H7 (cell line): Measurements from ENCODE around the genes TBC1D23, IMPG2 and PCNP.

DNA sequence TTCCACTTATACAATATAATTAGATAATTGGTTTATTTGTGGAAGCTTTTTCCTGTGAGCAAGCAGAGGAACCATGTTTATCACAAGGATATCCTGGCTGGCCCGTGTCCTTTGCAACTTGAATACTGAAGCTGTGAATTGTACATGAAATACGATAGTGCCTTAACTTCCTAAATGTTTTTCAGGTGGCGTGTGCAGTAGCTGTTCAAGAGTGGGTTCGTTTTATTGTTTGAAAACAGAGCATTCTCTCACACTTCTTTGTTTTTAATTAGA is 2.7 kb downstream of the ST3GAL6 start:
- RAMPAGE, long total RNA, result no peak

DNA sequence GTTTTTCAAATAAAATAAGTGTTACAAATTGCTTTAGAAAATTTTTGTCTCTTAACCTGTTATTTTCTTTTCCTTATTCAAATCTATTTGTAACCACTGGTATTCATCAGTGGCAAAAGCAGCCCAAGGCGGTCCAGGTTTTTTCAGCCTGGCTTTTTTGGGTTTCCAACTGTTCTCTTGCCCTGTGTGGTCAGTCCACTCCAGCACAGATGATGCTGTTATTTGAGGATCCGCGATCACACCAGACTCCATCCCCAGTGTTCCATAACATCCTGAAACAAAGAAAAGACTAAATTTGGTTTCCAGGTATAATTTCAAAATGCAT is 56.0 kb downstream of the ST3GAL6 start:
- RAMPAGE, long total RNA, result no peak

- RAMPAGE, long total RNA, result no peak
These were observed 35.9 kb downstream of the COL8A1 start for GRCh38 chr3:99674044-99674925.

- RAMPAGE, long total RNA, result no peak
These were observed 73.0 kb downstream of the FILIP1L start for GRCh38 chr3:100041231-100041831.

GRCh38 chr3:100041832-100043002 is 72.1 kb downstream of the FILIP1L start:
- RAMPAGE, long total RNA, result no peak

DNA sequence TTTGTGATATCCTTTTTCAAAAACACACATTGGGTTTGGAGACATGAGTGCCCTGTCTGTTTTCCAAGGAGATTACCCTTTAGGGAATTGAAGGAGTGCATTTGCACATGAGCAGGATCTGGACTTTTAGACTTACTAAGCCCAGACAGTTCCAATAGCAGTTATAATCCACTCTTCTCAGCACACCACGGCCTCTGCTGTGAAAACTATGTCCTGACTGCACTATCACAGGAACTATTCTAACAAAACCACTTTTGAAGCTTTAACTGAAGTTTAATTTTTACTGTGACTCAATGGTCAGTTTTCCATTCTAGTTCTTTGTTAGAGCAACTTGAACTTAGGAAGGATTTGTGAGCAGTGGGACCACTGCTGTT is 49.7 kb upstream of the FILIP1L start:
- RAMPAGE, long total RNA, result no peak

DNA sequence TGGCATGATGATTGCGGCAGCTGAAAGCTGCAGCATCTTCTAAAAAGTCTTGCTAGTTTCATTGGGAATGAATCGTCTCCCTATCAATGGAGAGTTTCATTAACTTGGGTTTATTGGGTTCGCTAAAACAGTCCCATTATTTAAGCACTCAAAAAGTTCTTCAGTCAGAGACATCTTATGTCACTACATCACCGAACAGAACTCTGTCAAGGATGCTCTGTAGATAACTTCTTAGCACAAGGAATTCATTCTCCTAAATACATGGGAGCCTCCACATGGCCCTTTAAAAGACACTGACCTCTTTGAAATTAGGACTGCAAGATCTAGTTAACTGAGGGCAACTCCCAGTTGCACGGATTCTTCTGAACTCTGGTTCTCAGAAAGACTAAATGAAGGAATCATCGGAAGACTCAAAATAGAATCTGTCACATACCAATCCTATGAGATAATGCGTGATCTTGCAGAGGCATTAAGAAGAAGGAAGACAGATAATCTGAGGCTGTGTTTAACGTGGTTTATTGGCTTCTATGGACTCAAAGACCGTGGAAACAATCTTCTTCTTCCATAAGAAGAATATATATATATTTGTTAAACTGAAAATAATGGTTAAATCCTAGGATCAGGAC is 34.1 kb upstream of the TBC1D23 start:
- RAMPAGE, long total RNA, result no peak

DNA sequence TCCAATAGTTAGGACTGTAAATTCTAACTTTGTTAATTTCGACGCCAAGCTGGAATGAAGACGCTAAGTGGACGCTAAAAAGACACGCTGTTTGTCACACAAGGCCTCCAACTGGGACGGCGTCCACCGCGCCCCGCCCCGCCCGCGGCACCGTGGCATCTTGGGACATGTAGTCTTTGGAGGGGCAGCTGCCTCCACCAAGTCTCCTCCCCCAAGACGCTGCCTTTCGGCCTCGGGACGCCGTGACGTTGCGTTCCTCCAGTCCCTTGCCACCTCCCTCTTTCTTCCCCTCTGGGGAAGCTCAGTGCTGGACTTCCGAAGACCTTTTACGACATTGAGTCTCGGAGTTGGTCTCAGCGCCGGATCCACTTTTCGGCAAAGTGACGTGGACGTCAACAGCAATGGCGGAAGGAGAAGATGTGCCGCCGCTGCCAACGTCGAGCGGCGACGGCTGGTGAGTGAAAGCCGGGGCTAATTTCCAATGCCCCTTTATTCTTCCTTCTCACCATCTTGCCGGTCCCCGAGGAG is at the start of gene TBC1D23:
TSS of gene TBC1D23 (plus strand) at position 375 of the 528 bp plus-strand sequence.
- RAMPAGE, long total RNA, result start-site peak on the plus strand centred at position 386 of the sequence, 25 bp wide, 345 reads

DNA sequence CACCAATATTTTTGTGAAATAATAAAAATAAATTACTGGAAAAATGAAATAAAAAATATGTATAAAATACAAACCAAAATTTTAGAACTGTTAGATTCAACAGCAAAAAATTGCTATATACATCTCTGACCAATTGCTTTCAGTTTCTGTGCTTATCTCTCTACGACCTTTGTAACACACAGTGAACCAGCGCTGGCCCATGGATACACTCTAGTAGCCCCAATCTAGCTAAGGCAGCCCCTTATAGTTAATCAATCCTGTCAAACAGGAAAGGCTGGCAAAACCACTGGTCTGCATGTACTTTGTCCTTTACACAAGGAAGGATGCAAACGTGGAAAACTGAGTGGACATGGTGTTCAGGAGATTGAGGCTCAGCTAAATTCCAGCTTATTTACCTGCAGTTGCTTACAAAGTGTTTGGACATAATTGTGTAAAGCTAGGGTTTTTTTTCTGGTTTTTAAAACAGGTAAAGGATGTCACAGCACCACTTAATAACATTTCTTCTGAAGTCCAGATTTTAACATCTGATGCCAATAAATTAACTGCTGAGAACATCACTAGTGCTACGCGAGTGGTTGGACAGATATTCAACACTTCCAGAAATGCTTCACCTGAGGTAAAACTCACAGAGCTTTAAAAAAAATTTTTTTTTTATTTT is 25.9 kb downstream of the ADGRG7 start:
- RAMPAGE, long total RNA, result no peak

- RAMPAGE, long total RNA, result no peak
These were observed 78.9 kb downstream of the ABI3BP start for GRCh38 chr3:100914287-100914847.

GRCh38 chr3:101072223-101072692 is 79.0 kb upstream of the ABI3BP start:
- RAMPAGE, long total RNA, result no peak

DNA sequence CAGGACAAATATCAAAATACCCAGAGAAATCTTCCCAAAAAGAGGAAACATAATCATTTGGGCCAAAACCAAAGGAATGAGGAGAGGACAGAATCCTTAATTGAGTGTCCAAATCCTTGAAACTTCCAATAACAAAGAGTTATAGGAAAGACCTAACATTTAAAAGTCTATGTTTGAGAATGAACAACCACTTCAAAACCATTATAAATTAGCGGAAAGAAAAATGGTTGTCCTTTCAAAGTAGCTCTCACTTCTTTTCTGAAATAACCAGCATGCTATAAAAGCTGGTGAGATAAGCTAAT is at the start of gene IMPG2:
TSS of gene IMPG2 (minus strand) at position 260 of the 302 bp plus-strand sequence.
- RAMPAGE, long total RNA, result no peak

- RAMPAGE, long total RNA, result no peak
These were observed 193 bp upstream of the IMPG2 start for GRCh38 chr3:101320618-101320918.

- RAMPAGE, long total RNA, result start-site peak on the plus strand at chr3:101574194-101574225, 561 reads
These were observed at the start of gene PCNP for GRCh38 chr3:101574118-101575219. Gene PCNP (plus strand): TSS chr3:101574180.

DNA sequence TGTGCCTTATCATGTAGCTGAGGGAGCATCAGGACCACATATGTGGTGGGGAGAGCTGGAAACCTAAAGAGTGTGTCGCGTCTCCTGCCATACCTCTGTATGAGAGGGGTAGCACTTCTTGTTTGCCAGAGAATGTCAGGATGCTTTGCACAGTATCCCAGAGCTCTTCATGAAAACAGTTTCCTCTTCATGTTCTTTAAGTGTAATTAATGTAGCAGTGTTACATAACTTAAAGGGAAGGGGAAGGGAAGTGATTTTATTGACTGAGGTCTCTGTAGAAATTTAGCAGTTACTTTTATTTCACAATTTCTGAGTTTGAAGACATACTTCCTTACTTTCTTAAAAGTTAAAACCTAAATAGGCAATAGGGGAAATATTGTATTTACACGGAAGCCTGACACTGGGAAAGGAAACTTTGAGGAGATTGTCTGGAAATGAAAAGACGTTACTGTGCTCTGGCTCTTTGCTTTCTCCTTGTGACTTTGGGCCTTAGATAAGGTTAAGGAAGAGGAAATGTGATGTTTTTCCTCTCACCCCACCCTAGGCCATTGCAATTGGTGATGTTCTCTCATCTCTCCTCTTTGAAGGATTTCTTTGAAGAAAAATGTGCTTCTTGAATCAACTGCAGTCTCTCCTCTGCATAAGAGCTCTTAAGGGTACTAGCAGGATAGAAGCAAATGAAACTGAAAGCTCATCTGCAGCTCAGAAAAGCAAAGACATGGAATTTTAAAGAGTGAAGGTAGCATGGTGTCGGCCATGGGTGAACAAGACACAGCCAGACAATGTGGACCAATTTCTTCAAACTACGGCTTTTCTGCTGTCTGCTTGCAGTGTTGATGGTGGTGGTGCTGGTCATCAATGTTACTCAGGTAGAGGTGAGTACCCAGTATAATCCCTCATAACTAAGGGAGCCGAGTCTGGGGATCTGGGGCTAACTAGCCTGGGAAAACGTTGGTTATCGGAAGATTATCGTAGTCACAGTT is 6.1 kb downstream of the NXPE3 start:
- RAMPAGE, long total RNA, result no peak

GRCh38 chr3:101851639-101852818 is 2.7 kb downstream of the NFKBIZ start:
- RAMPAGE, long total RNA, result no peak

GRCh38 chr3:101936460-101937315 is 87.4 kb downstream of the NFKBIZ start:
- RAMPAGE, long total RNA, result no peak

DNA sequence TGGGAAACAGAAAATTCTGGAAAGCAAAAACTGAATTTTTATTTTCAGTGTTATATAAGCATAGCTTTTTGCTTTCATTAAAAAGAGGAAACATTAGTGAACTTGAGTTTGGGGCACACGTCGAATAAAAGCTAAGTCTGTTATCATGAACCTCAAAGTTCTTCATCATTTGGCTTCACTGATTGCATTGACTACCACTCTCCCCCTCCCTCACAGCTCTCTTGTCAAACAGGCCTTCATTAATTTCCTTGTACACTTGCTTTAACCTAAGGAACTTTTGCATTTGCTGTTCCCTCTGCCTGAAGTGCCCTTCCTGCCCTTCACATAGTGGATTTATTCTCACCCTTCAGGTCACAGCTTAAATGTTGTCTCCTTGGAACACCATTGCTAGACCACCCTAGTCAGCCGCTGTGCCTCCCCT is 265.3 kb downstream of the NFKBIZ start:
- RAMPAGE, long total RNA, result no peak

DNA sequence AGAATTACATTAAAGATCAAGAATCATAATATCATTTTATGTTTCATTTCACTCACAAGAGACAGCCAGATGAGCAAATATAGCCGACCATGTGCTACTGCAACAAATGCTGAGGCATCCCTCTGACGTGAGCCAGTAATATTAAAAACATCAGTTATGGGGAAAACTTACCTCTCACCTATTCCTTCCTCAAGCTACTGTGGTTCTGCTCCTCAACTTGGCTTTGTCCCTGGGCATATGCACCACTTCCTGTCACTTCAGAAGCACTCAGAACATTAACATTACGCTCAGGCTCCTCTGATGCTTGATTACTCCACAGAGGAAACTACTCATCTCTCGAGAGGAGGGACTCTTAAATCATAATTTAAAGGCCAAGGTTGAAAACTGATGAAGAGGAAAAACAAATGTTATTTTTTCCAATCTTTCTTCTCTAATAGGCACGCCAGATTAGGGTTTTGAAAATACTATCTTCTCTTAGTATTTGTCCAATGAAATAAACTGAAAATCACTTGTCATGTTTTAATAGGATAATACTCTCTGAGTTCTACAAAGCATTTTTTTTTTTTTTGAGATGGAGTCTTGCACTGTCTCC is 456.9 kb upstream of the ALCAM start:
- RAMPAGE, long total RNA, result no peak

DNA sequence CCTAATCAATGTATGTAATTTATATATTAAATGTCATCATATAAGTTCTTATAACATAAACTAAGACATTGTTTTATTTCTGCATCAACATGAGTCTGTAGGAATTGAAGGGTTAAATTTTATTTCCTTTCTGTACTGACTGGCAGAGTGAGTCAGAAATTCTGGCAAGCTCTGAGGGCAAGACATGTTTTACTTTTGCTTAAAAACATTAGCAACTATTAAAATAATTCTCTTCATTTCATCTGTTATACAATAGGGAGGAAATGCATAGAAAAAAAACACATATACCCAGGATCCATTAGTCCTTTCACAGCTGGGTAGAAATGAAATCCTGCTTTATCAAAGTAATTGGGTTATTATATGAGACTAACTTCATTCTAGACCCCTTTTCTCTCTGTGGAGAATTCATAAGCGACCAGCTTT is 171.4 kb upstream of the ALCAM start:
- RAMPAGE, long total RNA, result no peak